OVCAR3 (cell line): ENCODE measurements around the genes RERE and GPR157.

- RRBS: no CpG with 5 or more reads among the region's 13 CpGs
Measured at GRCh38 chr1:8323660-8324207, 5.8 kb downstream of the SLC45A1 start.

DNA sequence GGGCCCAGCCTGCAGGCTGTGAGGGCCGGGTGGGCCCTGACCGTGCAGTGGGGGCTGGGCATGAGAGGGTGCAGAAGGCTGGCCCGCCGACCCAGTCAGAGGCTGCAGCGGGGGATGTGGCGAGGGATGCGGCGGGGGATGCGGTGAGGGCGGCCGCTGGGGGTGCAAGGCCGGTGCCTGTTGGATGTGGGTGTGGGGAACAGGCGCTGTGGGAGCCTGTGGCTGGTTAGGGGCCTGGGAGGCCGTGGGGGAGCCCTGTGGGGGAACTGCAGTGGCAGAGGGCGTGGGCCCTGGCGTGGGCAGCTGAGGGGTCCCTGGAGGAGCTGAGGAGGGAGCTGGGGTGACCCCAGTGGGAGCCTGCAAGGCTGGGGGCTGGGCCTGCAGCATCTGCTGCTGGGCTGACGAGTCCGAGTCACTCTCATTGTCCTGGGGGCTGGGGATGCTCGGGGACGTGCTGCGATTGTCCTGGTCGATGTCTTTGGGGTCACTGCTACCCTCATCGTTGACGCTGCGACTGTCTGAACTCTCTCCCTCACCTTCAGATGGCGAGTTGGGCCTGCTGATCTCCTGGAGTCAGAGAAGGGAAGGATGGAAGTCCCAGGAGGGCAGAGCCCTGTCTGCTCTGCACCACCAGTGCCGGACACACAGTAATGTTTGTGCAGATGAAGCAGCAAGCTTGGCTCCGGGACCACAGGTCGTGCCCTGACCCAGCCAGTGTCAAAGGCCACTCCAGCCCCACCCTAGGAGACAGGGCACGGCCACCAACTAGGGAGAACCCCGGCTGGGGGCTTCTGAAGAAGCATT, 43.2 kb downstream of the SLC45A1 start:
- RRBS: 97% methylated on average over 5 of the region's 31 CpGs

GRCh38 chr1:8361728-8362070, 43.8 kb downstream of the SLC45A1 start:
- RRBS: no CpG with 5 or more reads among the region's 6 CpGs

GRCh38 chr1:8378166-8378449, 60.2 kb downstream of the SLC45A1 start:
- RRBS: no CpG with 5 or more reads among the region's 3 CpGs

DNA sequence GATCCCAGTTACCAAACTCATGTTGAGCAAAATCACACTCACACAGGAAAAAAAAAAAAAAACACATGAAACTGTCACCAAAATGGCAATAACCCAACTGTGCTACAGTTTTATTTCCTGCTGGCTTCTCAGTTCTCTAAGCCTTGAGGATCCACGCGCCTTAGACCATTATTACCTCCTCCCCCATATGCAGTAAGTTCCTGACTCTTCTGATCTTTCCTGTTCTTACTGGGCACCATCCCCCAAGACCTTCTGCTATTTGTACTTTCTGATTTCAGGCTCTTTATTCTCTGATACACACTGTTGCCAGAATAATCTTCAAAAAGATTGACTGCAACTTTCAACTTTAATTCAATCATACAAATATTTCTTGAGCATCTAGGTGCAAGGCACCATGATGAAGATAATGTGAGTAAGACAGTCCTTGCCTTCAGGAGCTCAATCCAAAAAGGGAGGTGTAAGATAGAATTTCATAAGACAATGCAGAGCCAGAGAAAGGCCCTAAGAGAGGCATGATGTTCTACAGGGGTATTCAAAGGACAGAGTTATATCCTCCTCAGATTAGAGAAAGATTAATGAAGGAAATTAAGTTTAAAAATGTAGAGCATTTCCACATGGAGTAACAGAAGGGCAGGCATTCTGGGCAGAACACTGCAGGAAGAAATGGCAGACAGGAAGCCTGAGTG, 79.8 kb downstream of the SLC45A1 start:
- RRBS: no CpG with 5 or more reads among the region's 2 CpGs

DNA sequence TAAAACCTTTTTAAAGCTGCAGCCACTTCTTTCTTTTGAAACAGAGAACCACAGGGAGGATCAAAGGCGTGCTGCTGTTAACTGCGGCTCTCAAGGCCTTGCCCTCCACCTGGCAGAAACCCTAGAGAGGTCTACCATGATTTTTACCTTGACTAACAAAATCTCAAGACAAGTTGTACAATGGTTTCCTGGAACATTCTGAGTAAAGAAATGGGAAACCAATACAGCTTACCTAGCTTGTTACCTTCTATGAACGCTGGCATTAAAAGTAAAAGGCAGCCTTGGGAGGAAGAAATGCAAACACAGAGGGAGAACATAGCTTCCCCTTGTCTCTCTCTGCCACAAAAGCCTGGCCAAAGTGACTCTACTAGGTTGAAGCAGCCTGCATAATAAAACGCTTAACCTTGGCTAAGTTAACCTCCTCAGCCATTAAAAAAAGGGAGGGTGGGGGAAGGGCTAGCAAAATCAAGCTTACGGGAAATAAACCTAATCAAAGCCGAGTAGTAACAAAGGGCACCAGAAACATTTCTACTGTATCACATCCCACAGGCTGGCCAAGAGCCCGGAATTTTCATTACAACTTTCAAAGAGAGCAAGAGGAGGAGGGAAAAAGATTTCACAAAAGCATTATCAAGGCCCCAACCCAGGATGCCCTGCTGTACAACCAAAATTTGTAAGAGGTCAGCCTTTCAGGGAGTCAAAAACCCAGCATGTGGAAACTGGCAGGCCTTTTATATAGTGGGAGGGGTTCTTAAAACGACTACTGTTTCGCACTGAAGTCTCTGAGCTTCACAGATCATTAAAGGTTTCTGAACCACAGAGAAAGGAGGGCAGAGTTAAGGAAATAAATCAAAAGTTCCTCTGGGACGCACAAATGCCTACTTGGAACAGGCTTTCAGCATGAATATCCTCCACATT, 90.1 kb downstream of the SLC45A1 start:
- RRBS: no CpG with 5 or more reads among the region's 10 CpGs

DNA sequence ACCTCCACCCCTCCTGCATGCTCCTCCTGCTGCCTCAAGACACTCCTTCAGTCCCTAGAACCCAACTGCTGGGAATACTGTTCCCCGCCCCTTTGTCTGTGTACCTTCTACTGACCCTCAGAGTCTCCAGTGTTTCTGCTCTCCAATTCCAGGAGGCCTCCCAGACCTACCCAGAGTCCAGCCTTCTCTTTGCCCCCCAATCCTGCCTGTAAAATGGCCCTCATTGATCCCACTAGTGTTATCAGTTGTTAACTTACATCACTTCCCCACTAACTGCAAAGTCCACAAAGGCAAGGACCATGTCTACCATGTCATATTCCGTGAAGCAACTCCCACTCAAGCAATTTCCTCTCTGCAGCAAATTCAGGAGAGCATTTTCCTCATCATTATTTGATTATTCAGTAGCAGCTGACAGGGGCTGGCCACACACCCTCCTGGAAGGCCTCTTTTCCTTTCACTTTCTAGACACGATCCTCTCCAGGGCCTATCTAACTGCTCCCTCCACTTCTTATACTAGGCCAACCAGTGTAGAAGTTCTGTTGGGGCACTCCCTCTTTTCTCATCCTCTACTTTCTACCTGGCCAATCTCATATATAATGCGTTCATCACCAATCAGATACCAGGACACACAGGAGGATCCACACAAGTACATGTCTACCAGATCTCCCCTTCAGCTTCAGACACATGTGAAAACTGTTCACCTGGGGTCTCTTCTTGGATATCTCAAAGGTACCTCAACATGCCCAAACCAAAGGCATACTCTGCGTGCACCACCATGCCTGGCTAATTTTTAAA, 153.4 kb downstream of the RERE start:
- RRBS: no CpG with 5 or more reads among the region's 5 CpGs

- RRBS: no CpG with 5 or more reads among the region's 8 CpGs
Measured at GRCh38 chr1:8783686-8784610, 33.5 kb downstream of the RERE start.

DNA sequence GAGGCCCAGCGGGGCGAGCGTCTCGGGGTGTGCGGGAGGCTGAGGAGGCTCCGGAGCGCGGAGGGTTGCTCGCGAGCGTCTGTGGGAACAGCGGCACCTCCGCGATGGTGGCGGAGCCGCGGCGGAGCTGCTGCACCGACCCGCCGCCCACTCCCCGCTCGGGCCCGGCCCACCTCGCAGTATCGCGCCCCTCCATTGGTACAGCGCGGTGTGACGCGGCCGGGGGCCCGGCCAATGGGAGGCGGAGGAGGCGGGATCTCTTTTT, at the start of gene RERE:
RERE (minus strand) TSS at position 81 of the 265 bp plus-strand sequence.
- RRBS: 3% methylated on average over 20 of the region's 35 CpGs

- RRBS: no CpG with 5 or more reads among the region's 4 CpGs
Measured at GRCh38 chr1:8867893-8868394, 10.5 kb downstream of the ENO1 start.

DNA sequence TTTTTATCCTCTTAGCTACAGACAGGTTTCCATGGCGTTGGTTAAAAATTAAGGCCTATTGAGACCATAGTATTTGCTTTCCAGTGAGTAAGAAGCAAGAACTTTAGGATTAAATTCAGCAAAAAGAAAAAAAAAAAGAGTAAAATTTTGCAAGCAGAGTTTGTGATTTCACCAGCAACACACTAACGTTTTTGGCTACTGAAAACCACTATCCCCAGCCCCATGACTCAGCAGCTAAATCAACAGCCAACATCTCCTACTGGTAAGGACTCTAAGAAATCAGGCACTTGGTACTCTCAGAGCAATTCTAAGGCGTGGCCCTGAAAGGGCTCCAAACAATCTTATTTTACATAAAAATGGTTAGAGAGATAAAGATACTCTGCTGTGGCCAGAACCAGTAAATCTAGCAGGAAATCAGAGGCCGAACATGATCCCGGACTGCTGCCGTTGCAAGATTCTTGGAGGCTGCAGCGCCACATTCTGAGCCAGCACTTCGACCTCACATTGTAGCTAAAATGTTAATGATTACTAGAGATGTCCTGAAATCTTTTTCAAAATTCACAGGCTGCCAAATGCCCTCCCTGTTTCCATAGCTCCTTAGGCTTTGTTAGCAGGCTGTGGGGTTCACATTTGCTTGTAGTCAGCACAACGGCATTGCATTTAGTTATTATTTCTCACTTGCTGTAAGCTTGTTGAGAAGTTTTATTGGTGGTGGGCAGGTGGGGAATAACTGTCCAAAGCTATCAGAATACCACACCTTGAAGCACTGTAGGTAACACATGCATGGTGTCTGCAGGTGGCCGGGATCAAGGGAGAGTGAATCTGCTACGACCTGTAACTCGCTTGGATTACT, 1.7 kb upstream of the ENO1 start:
- RRBS: no CpG with 5 or more reads among the region's 12 CpGs

GRCh38 chr1:8943389-8944005, 2.2 kb upstream of the CA6 start:
- RRBS: no CpG with 5 or more reads among the region's 10 CpGs

GRCh38 chr1:9128524-9129361, at the start of gene GPR157:
TSS of gene GPR157 (minus strand) at chr1:9129102.
- RRBS: 4% methylated on average over 32 of the region's 101 CpGs

- RRBS: no CpG with 5 or more reads among the region's 5 CpGs
Measured at GRCh38 chr1:9159054-9159436, 30.1 kb upstream of the GPR157 start.

DNA sequence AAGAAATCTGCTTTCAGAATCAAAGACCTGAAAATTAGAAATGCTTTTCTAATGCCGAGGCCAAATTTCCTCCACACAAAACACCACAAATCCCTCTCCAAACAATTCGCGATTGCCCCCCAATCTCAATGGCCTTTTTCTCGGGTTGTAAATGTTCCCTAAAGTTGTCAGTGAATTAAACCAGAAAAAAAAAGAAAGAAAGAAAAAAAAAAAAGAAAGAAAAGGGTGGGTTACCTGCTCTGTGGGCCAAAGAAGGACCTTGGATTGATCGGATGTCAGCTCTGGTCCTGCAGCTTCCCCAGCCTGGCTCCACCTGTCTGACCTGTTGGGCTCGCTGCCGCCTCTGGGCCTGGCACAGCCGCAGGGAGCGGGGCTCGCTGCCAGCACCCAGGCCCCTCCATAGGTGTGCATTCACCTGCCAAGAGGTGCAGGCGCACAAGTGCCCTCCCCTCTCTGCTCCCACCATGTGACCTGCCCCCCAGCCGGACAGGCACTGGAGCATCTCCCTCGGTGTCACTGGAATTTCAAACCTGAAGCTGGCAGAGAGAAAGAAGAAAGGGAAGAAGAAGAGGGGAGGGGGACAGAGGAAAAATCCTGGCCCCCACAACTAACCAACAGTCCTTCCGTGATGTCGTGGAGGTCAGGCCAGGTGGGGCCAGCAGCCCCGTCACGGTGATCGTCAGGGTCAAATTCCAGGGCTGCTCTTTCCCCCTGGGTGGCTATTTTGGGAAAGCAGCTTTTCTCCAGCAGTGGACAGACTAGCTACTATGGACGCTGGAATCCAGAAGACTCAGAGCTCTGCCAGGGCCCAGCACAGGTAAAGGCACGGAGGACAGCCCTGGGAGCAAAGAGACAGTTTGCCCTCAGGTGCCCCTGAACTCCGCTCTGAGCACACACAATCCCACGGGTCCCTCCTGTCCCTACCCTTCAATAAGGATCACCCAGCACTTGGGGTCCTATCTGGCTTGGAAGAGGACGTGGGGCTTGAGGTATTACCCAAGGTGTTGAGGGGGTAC, 33.2 kb upstream of the GPR157 start:
- RRBS: no CpG with 5 or more reads among the region's 23 CpGs

DNA sequence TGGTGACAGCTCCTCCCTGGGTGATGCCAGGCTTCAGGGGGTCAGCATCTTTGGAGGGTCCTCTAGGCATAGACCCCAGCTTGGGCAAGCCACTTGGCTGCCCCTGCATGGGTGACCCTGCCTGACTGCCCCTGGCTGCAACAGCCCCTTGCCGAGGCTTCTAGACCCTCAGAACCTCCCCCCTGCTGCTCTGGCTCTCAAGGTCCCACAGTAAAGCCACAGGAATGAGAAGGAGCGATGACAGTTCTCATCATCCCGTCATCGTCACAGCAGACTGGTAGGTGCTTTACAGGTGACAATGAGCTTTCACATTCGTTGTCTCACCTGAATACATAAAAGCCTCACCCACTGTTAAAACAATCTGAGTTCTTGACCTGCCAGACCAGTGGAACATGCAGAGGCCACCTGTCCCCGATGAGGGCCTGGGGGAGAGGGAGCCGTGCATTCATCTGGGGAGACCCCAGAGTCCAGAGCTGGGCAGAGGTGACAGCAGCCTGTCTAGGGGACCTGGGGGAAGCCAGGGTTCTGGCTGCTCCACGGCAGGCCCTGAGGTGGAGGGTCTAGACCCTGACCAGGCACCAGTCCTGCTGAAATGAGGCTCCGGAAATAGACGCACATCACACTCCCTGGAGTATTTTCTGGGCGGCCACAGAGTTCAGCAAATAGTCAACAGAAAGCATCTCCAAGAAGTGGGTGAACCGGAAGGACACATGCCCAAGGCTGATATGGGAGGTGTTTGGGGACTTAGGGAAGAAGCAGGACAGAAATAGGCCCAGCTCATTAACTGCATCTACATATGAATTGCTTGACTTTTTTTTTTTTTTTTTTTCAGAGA, 36.2 kb upstream of the GPR157 start:
- RRBS: 96% methylated on average over 3 of the region's 12 CpGs

DNA sequence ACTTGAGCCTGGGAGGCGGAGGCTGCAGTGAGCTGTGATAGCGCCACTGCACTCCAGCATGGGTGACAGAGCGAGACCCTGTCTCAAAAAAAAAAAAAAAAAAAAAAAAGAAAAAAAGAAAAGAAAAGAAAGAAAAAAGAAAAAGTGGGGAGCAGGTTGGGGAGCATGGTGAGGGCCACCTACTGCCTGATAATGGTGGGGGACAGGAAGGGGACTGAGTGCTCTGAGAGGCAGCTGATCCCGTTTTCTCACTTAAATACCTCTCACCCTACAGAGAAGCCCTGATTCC, 769 bp upstream of the H6PD start:
- RRBS: no CpG with 5 or more reads among the region's 4 CpGs

DNA sequence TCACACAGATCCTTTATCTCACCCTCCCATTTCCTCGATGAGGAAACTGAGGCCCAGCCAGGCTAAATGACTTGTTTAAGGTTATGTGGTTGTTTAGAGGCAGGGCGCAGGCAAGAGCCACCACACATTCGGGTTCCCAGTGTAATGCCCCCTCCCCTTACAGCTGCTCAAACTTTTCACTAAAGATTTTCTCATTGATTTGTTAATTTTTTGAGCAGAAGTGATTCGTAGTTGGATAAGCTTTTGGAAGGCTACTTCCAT, 5.8 kb downstream of the H6PD start:
- RRBS: no CpG with 5 or more reads among the region's 4 CpGs

DNA sequence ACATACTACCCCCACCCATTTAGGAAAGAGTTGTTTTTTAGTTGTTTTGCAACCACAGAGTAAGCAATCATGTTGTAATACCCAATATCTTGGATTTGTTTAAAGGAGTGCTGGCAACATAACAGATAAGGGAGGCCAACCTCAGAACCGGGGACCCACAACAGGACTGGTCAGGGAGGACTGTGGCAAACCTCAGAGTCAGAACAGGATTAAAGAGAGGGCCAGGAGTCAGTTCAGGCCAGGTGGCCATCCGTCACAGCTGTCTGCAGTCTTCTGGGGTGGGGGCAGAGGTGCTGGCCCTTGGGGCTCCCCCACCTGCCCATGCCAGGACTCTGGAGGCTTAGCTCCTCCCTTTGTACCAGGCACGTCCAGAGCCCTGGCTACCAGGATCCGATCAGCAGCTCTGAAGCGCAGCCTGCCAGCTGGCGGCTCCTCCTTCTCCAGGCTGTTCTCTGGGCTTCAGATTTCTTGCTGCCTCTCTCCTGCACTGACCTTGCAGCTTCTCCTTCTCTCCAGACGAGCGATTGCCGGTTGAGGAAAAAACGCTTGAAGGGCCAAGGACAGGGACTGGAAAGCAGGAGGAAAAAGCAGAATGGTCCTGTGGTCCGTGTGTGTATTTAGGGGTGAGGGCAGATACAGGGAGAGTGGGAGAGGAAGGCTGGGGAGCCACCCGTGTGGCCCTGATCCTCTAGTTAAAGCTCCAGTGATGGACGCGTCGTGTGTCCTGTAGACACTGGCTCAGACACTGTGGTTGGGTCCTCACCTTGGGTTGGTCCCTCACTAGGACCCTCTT, 8.0 kb downstream of the H6PD start:
- RRBS: no CpG with 5 or more reads among the region's 15 CpGs

DNA sequence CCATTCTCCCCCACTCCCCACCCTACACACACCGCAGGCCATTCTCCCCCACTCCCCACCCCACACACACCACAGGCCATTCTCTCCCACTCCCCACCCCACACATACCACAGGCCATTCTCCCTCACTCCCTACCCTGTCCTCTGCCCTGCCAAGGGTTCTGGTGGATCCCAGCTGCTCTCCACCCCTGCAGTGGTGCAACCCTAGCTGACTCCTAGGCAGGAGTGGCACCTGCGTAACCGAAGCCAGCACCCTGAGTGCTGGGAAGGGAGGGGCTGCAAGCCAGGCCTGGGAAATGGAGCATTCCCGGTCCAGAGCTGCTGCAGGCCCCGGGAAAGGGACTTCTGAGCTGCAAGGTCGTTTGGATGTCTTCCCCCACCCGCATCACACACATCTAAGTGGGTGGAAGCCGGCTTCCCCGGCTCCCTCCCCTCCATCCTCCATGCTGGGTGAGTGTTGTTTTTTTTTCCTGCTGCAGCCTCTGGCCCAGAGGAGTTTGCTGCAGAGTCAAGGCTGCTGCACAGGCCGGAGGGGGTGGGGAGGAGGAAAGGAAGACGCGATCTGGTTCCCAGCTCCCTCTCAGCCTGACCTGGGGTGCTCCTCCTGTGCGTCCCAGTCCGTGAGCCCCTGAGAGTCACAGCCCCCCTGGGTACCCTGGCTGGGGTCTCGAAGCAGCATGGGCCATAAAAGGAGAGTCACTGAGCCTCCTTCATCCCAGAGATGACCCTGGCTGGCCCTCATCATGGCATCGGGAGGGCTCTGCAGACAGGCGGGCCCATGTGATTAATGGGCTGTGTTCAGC, 16.1 kb downstream of the H6PD start:
- RRBS: 48% methylated on average over 5 of the region's 17 CpGs